Mesenchymal stem cell of the bone marrow (primary cell): ENCODE measurements around a stretch of chr15.

- CAGE, long polyA plus RNA, result no peak
These were observed 8.7 kb downstream of the PPCDC start for GRCh38 chr15:75031927-75032637.

- CAGE, long polyA plus RNA, result no peak
These were observed 37.9 kb downstream of the PPCDC start for GRCh38 chr15:75061240-75061696.

DNA sequence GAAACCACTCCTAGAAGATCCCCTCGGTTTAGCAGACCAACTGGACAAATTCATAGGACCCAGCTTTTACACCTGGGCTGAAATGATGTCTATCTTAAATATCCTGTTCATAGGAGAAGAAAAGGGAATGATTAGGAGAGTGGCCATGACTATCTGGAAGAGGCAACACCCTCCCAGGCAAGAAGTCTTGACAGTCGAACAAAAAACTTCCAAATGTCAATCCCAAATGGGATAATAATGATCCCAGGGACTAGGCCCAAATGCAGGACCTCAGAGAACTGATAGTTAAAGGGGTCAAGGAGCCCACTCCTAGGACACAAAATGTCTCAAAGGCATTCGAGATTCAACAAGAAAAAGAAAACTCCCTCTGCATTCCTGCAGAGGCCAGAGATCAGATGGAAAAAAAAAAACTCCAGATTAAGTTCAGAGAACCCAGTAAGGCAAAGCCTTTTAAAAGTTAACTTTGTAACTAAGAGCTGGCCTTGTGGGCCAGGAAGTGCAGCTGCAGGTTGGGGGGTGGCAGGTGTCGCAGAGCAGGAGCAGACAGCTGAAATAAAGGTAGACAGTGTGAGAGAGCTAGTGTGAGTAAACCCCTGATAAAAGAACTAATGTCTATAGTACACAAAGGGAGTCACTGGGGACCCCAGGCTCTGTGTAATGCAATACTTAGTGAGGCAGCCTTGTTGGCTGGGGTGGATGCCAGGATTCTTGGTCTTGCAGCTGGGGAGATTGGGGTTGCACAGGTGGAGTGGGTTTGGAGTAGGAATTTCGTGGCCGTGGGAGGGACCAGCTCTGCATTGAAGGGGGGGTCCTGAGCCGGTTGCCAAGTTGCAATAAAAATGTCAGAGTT is 41.9 kb downstream of the PPCDC start:
- CAGE, long polyA plus RNA, result no peak

DNA sequence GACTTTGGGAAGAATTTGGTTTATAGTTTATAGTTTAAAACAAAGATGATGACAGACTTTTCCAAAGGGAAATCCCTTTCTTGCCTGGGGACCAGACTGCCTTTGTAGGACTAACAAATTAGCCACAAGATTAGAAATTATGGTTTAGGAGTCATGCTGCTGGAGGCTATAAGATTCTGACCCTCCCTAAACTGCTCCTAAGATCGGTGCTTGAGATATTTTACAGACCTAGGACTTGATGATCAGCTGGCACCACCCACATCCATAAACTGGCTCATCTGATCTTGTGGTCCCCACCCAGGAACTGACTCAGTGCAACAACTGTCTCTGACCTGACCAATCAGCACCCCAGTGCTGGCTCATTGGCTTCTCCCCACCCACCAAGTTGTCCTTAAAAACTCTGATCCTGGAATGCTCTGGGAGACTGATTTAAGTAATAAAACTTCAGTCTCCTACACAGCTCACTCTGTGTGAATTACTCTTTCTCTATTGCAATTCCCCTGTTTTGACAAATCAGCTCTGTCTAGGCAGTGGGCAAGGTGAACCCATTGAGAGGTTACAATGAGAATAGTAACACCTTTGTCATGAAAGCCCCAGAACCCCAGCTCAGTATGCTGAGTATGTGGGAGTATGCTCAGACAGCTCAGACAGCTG is 51.6 kb upstream of the C15orf39 start:
- CAGE, long polyA plus RNA, result no peak

DNA sequence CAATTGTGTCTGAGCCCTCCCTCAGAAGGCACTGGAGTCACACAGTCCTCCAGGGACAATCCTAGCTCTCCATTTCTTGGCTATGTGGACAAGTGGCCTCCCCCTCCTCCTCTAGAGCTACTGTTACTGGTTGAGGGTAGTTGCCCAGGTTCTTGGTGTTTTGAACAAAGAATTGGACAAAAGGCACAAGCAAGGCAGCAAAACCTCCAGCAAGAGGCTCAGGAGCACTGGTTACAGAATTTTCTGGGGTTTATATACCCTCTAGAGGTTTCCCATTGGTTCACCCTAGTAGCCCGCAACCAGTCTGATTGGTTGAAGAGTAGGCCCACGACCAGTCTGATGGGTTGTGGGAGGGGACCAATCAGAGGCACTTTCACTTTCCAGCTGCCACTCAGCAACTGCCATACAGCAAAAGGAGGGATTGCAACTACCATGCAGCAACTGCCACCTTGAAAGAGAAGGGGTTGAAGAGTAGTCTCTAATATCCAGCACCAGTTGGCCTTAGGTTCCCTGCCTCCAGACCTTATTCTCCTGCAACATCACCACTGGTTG is 3.1 kb upstream of the C15orf39 start:
- CAGE, long polyA plus RNA, result no peak

DNA sequence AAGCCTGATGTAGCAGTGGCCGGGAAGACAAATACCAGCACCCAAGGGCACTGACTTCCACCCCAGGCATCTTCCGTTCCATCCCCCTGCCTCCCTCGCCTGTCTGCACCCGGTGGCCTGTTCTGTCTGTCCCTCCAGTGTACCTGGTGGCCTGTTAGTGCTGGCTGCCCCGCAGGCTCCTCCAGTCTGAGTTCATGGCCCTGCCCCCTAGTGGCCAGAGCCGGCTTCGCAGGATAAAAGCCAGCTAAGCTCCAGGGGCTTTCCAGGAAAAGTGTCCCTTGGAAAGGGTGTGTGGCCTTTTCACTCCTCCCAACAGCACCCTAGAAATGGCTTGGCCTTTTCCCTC is 16.5 kb downstream of the GOLGA6D start:
- CAGE, long polyA plus RNA, result no peak

DNA sequence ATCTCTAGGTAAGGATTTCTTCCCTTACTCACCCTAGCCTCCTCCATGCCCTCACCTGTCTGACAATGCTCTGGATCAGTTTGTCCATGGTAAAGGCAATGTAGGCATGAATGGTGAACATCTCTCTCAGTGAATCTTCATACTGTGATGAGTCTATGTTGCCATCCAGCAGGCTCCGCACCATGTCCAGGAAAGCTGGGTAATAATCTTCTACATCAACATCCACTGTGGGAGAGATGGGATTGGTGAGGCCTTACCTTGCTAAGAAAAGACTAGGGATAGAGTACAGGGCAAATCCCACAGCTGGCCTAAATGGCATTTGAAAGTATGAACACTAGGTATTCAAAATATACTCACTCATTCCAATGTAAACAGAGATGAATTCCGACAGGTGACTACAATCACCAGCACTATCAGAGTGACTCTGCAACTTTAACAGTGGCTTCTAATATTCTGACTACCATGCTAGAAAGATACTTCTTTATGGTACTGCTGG is 21.2 kb upstream of the MAN2C1 start:
- CAGE, long polyA plus RNA, result no peak

DNA sequence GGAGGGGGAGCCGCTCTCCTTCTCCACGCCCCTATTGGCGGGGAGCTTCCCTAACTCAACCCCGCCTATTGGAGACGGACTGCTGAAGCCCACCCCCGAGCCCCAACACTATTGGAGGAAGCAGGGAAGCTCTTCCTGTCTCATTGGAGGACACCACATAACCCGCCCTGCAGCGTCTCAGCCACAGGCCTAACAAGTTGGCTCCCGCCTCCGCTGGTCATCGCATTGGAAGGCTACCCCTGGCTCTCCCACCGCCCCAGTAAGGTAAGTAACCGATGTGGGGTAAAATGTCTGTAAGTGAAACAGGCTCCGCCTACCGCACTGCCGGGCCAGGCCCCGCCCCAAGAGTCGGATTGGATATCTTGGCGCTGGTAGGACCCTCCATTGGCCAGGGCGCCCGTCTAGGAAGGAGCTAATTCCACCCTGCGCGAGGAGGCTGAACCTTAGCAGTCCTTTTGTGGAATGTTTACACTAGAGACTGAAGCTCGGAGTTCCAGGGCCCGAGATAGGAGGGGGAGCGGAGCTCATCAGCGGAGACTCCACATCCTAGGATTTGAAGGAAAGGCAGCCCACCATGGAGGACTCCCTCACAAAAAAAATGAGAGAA is 459 bp upstream of the SIN3A start:
- CAGE, long polyA plus RNA, result no peak

- CAGE, long polyA plus RNA, result no peak
These were observed 1.6 kb upstream of the SIN3A start for GRCh38 chr15:75452868-75453806.

GRCh38 chr15:75456540-75457131 is 5.1 kb upstream of the SIN3A start:
- CAGE, long polyA plus RNA, result no peak

- CAGE, long polyA plus RNA, result no peak
These were observed 36.0 kb downstream of the PTPN9 start for GRCh38 chr15:75542987-75543601.

DNA sequence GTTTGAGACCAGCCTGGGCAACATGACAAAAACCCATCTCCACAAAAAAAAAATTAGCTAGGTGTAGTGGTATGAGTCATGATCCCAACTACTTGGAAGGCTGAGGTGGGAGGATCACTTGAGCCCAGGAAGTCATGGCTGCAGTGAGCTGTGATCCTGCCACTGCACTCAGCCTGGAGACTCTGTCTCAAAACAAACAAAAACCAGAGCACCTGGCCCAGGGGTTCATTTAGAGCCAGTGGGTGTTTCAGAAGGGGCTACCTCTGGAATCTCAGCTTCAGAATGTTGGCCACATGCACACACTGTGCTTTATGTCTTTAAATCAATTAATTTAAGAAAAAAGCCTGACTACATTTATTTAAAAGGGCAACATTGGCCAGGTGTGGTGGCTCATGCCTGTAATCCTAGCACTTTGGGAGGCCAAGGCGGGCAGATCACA is 2.2 kb upstream of the SNUPN start:
- CAGE, long polyA plus RNA, result no peak

- CAGE, long polyA plus RNA, result no peak
These were observed 15.9 kb downstream of the SNX33 start for GRCh38 chr15:75663533-75664093.

DNA sequence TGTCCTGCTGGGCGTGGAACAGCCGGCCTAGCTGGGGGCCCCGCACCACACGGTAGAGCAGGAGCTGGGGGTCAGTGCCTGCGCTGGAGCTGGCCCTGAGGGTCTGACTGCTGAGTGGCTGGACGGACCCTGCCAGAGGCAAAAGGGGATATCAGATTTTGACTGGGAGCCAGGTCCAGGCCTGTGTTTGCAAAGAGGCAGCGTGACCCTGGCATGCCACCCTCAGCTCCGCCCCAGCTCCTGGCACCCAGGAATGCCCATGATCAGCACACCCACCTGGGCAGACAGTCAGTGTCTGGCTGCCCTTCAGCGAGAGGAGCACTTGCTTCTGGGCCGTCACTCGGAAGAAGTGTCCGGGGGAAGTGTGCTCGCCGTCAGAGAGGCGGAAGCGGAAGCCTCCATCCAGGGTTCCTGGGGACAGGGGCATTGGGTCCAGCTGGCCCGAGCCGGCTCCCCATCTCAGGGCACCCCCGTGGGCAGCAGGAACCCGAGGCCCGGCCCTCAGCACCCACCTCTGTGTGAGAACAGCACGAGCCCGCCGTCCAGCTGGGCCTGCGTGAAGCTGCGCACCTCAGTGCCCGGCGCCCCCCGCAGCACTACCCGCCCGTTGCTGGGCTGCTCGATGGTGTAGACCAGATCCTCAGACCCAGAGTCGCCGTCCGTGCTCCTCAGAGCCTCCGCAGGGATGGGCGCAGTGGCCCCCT is 30.2 kb downstream of the CSPG4 start:
- CAGE, long polyA plus RNA, result no peak

DNA sequence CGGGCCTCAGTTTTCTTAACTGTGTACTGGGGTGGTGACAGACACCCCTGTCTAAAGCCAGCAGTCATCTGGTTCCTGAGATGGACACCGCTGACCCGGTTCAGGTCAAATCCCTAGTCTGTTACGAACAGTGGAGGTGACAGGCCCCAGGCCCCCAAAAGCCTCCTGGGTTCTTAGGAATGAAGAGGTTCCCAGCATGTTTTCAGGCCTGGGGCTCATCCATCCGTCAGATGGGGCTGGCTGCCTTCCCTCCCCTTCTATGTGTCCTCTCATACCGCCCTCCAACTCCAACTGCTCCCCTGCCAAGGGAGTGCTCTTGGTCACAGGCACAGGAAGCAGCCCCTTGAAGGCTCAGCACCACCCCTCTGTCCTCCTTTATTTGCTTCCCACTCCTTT is 754 bp upstream of the ODF3L1 start:
- CAGE, long polyA plus RNA, result no peak

- CAGE, long polyA plus RNA, result no peak
These were observed 19.0 kb upstream of the UBE2Q2 start for GRCh38 chr15:75824279-75824586.

GRCh38 chr15:75842640-75843371 is 441 bp upstream of the UBE2Q2 start:
- CAGE, long polyA plus RNA, result no peak

DNA sequence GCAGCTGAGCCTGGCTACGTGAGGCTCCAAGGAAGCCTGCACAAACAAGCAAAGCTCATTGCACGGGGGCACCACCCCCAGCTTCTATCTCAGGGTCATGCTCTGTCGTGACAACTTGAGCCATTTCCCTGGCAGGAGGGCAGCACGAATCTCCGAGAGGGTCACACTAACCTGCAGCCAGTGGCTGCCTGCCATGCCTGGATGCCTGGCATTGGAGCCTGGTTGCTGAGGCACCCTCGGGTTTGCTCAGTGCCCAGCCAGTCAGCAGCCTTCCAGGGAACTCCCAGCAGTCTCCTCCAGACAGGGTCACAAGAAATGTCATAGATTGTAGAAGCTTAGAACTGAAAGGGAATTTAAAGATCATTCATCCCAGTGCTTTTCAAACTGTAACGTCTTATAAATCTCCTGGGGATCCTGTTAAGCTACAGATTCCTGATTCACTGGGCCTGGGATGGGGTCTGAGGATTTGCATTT is 48.3 kb downstream of the TMEM266 start:
- CAGE, long polyA plus RNA, result no peak

DNA sequence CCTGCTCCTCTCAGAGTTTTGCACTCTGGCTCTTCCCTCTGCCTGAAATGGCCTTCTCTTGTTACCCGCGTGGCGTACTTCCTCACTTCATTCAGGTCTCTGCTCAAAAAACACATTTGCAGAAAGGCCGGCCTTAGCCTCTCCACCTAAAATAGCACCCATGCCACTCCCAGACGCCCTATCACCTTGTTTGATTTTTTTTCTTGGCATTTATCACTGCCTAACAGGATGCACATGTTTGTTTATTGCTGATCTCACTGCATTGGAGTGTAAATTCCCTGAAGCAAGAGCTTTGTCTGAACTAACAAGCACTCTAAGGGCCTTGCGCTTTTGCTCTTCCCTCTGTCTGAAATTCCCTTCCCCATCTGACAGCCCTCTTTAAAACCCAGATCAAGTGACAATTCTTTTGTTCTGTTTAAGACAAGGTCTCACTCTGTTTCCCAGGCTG is 1.5 kb upstream of the ETFA start:
- CAGE, long polyA plus RNA, result no peak

GRCh38 chr15:76337047-76337551 is 526 bp downstream of the ISL2 start:
- CAGE, long polyA plus RNA, result no peak